Endodermal cell (in vitro differentiated cells): Measurements from ENCODE around the gene RSF1.

DNA sequence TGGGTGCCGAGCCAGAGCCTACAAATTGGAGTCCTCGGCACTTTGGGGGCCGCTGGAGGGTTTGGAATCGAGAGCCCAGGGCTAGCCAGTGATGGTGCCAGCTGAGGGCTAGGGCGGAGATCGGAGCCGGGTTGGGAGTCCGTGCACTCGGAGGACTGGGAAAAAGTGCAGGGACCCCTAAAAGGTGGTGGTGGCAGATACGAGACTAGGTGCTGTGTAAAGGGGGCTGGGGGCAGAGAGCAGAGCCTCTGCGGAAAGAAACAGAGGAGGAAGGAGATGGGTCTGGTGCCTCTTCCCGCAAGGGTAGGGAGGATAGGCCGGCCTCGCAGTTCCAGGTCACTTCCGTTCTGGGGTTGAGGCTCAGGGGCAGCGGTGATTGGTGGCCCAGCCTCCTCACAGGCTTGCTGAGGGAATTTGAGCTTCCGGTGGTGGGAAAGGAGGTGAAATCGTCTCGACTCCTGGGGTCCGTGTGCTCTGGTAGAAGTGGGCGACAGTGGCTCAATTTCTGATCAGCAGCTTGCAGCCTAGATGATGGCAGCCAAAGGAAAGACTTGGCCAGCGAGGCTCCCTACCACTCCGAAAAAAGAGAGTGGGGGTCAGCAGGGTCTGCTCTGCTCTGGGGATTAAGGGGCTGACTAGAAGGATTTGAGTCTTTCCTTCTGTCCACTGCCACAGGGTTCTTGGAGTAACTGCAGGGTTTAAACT is 521 bp downstream of the SERPINH1 start:
- PRO-cap, result bidirectional peak, plus-strand start at position 443 of the sequence, minus-strand start at position 314 of the sequence

- PRO-cap, result bidirectional peak, plus-strand start at chr11:75563435, minus-strand start at chr11:75563312
Measured at GRCh38 chr11:75563127-75563662, 1.1 kb downstream of the SERPINH1 start.

- PRO-cap, result no peak
Measured at GRCh38 chr11:75571584-75572272, 9.7 kb downstream of the SERPINH1 start.

DNA sequence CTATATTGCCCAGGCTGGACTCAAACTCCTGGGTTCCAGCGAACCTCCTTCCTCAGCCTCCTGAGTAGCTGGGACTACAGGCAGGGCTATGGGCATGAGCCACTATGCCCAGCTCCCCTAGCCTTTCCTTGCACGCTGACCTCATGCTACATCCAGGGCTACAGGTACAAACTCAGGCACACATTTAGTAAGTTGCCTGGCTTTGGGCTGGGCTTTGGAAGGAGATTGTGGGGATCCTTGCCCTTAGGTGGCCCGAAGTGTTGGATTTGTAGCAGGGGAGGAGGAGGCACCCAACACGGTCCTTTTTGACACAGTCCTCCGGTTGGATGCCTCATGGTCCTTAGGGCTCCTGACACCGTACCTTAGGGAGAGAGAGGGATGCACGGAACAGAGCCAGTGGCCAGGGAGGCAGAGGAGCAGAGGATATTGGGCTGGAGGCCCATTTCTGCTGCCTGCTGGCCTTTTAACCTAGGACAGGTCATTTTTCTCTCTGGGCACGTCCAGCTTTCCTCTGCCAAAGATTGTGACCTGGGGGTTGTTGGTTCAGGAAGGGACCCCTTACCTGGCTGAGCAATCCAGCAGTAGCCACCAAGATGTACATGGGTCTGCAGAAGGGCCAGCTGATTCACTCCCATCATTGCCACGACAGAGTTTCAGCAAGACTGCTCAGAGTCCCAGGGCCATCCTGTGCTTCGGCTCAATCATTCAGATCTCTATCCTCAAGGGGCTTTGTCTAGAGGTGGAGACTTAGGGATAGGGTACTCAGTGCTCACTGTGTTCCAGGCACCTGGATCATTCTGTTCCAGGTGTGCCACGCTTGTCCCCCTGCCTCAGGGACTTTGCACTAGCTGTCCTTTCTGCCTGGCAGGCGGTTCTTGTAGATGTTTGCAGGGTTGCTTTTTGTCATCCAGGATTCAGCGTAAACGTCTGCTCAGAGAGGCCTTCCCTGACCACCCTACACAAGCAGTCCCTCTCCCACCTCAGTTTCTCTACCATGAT is 11.3 kb downstream of the SERPINH1 start:
- PRO-cap, result no peak

GRCh38 chr11:75748939-75749217 is 19.7 kb upstream of the DGAT2 start:
- PRO-cap, result no peak

GRCh38 chr11:75816553-75817227 is 1.7 kb downstream of the UVRAG start:
- PRO-cap, result no peak

DNA sequence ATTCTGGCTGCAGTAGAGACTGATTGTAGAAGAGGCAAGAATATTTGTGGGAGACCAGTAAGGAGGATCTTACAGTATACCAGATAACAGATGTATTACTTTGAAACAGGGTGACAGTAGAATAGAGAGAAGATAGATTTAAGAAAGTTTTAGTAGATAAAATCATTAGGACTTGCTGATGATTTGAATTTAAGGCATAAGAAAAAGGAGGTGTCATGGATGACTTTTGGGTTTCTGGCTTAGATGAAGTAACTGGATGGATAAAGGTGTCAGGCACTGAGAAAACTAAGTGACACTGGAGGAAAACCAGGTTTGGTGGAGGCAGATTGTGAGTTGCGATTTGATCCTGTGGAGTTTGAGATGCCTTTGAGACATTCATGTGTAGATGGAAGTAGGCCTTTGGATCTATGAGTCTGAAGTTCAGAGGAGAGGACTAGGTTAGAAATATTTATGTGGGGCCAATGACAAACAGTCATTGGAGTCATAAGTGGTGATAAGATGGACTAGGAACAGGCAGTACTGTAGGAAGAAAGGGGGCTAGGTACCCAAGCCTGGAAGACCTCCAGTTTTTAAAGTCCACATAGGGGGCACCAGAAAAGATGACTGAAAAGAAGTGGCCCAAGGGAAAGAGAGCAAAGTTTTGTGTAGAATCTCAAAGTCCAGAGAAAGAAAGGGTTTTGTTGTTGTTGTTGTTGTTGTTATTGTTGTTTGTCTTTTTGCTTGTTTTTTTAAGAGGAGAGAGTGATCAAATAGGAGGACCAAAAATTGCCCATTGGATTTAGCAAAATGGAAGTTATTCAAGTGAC is 75.4 kb downstream of the UVRAG start:
- PRO-cap, result no peak

GRCh38 chr11:76247932-76248376 is 41.7 kb upstream of the WNT11 start:
- PRO-cap, result no peak

DNA sequence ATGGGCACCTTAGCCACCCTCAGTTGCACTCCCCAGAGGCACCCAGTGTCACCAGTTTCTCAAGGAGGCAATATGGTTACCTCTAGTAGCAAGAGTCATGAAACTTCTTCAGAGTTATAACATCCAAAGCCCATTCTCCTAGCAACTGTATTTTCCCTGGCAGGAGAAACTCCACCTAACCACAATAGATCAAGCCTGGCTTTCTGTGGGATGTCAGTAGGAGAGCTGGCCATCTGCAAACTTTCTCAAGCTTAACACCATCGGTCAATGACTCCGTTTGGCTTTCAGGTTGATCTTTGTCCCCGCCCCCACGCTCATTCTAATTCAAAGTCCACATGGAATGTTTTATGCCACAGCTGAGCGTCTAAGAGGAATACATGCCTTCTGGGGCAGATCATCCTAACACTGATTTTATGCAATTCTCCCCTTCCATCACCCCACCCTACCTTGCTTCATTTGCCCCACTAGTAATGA is 4.7 kb downstream of the GVQW3 start:
- PRO-cap, result no peak

GRCh38 chr11:76501066-76502302 is 56.7 kb downstream of the EMSY start:
- PRO-cap, result no peak

DNA sequence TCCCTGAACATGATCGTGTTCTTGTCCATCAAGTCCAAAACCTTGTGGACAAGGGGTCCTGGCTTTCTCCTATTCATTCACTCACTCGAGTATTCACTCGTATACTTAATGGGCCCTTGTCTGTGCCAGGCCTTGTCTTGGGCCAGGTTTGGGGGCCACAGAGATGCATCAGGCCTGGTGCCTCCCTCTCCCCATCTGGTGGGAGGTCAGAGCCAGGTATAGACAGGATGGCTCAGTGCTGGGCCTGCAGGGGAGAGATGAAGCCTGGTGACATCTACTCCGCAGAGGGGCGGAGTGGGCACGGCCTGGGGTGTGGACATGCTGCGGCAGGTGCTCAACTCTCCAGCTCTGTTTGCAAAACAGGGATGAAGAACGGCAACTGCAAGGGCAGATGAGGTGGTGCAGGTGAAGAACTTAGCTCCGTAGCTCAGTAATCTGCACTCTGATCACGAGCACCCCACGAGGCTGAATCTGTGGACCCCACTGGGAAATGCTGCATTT is 78.6 kb downstream of the LRRC32 start:
- PRO-cap, result no peak

DNA sequence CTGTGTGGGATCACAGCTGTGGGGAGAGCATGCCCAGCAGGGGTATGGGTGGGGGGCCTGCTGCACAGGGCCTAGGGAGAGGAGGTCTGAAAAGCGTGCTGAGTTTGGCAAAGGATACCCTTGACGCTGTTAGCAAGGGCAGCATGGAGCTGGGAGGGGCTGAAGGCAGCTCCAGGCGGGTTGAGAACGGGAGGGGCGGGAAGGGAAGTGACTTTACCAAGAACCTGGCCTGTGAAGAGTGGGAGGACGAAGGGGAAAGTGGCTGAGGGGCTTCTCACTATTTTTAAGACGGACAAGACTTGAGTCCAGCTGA is 13.8 kb downstream of the LRRC32 start:
- PRO-cap, result no peak

- PRO-cap, result no peak
Measured at GRCh38 chr11:76765939-76766649, 17.1 kb upstream of the TSKU start.

- PRO-cap, result bidirectional peak, plus-strand start at chr11:76768601, minus-strand start at chr11:76768368
Measured at GRCh38 chr11:76768480-76769177, 14.5 kb upstream of the TSKU start.

DNA sequence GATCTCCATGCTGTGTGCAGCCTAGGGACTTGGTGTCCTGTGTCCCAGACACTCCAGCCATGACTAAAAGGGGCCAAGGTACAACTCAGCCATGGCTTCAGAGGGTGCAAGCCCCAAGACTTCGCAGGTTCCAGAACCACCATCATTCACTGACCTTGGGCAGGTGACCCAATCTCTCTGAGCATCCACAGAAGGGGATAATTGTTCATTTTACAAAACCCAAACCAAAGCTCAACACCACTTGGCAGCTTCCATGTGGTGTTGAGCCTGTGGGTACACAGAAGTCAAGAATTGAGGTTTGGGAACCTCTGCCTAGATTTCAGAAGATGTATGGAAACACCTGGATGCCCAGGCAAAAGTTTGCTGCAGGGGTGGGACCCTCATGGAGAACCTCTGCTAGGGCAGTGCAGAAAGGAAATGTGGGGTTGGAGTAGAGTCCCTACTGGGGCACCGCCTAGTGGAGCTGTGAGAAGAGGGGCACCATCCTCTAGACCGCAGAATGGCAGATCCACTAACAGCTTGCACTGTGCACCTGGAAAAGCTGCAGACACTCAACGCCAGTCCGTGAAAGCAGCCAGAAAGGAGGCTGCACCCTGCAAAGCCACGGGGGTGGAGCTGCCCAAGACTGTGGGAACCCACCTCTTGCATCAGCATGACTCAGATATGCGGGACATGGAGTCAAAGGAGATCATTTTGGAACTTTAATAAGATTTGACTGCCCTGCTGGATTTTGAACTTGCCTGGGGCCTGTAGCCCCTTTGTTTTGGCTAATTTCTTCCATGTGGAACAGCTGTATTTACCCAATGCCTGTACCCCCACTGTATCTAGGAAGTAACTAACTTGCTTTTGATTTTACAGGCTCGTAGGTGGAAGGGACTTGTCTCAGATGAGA is 8.6 kb downstream of the TSKU start:
- PRO-cap, result no peak

GRCh38 chr11:77063273-77063912 is 3.4 kb upstream of the CAPN5 start:
- PRO-cap, result no peak

DNA sequence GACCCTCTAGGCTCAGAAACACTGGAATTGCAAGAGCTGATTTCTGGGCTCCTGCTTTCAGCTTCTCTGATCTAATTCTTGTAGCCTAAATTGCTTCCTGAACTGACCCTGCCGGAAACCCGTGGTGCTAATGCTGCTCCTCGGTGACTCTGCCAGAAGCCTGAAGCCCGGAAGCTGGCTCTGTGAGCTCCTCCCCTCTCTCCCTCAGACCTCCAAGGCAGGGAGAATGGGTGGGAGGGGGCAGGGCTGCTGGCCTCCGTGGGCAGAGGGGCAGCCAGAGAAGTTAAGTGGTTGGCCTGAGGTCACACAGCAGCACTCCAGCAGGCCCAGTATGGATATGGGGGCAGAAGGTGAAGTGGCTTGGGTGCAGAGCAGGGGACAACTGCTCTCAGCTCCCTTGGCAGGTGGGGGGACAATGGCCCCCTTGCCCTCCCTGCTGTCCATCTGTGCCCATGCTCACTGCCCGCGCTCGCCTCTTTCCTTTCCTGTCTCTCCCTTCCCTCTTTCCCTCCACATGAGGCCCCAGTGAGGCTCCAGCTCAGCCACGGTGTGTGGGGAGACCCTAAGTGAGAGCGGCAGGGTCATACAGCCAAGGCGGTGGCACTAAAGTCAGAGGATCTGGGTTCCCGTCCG is 16.2 kb downstream of the CAPN5 start:
- PRO-cap, result no peak

- PRO-cap, result no peak
Measured at GRCh38 chr11:77475134-77475700, 1.3 kb upstream of the PAK1 start.

GRCh38 chr11:77820457-77821069 is at the start of gene RSF1:
TSS of gene RSF1 (minus strand) at chr11:77820722.
- PRO-cap, result bidirectional peak, plus-strand start at chr11:77820867, minus-strand start at chr11:77820722; bidirectional peak, plus-strand start at chr11:77821144, minus-strand start at chr11:77820988

- PRO-cap, result no peak
Measured at GRCh38 chr11:78090504-78090856, 10.8 kb upstream of the NDUFC2 start.